ENCODE data around the genes ANKRD36C and NEURL3.

DNA sequence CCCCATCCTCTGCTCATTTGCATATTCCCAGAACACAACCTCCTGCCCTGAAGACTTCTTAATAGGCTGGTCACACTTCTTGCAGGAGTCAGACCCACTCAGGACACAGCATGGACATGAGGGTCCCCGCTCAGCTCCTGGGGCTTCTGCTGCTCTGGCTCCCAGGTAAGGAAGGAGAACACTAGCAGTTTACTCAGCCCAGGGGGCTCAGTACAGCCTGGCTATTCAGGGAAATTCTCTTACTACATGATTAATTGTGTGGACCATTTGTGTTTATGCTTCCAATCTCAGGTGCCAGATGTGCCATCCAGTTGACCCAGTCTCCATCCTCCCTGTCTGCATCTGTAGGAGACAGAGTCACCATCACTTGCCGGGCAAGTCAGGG lies 1462.5 kb downstream of the RPIA start:
- RRBS = no CpG with 5 or more reads among the region's 2 CpGs

DNA sequence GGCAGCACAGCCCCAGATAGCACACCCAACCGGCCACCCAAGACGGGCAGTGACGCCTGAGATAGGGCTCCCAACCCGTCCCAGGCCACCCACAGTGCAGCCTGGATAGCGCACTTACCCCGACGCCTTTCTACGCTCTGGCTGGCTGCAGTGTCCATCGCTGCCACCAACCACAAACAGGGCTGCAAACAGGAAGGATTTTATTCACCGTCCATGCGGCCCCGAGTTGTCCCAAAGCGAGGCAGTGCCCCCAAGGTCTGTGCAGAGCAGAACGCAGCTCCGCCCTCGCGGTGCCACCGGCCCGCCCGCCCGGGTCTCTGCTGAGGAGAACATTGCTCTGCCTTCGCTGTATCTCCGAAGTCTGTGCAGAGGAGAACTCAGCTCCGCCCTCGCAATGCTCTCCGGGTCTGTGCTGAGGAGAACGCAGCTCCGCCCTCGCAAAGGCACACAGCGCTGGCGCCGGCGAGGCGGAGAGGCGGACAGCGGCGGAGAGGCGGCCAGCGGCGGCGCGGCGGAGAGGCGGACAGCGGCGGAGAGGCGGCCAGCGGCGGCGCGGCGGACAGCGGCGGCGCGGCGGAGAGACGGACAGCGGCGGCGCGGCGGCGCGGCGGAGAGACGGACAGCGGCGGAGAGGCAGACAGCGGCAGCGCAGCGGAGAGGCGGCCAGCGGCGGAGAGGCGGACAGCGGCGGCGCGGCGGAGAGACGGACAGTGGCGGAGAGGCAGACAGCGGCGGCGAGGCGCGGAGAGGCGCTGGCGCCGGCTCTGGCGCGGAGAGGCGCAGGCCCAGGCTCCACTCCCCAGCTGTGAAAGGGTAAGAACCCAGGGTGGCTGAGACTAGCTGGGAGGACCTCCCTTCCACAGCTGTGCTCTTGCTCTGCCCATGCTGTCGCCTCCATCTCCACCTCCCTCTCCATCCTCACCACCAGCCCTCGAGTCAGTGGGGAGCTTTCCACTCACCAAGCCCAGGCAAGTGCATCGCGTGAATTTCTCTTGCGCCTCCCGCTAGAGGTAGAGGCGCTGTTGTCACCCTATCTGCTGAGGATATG lies 2879.7 kb downstream of the RPIA start:
- RRBS = no CpG with 5 or more reads among the region's 101 CpGs

DNA sequence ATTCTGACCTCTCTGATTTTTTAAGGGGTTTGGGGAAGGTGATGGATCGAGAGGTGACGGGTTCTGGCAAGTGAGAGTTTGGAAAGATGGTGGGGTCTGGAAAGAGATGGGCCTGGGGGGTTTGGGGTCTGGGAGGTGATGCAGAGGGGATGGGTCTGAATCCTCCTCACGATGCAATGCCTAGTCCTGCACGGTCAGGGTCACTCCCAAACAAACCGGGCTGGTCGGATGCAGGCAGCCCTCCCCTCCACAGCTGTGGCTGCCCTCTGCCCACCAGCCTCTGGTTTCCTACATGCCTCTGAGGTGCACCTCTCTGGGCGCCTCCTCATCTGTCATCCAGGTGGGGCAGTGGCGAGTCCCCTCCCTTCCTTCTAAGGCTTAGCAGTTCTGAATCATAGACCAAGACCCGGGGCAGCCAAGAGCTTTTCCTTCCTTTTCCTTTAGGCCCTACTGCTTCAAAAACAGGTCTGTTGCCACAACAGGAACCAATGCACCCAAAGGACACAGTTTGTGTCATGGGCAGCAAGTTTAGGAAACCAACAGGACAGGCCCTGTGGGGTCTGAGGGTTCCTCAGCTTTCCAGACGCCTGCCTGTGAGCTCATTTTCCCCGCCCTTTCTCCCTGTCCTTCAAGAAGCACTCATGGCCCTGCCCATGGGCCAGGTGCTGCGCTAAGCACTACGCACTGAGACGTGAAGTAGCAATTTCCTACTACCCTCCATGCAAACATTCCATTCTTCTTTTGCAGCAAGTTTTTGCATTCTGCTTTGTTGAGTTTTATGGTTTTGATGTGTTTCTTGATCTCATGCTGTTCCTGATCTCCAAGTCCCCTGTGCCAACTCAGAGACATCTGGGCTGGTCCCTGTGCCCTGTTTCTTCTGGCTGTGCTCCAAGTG lies 6.5 kb upstream of the MAL start:
- RRBS = no CpG with 5 or more reads among the region's 14 CpGs

DNA sequence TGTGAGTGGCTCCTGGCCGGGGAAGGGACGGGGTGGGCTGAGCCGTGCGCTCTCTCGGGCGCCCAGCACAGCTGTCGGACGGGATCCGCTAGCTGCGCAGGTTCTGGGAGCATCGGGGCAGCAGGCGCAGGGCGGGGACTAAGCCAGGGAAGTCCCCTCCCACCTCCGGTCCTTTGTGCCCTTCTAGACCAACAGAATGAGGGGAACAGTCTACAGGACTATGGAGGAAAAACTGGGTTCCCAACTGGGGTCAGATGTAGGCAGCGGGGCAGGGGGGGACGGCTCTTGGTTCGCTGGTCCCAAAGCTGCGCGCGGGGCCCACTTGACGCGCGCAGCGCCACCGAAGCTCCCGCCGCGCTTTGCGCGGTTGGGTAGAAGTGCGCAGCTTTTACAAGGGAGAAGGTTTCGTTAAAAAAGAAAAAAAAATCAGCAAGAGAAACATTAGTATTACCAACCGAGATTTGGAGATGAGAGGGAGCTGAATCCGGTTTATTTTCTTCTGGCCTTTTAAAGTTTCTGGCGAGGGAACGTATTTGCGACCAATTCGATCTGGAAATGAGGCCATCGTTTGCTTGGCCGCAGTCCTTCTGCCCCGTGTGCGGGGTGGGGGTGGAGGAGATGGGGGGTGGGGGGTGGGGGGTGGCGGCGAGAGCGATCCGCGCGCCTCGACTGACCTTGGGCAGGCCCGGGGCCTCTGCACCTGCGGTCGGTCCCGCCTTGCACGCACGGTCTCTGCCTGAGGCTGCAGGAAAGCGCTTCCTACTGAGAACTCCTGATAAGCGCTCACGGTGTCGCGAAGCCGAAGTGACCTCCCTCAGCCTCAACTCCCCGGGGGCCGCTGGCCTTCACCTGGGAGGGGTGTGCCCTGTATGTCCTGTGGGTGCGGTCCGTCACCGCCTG lies 627 bp downstream of the MAL start:
- RRBS = 7% methylated on average over 5 of the region's 66 CpGs

DNA sequence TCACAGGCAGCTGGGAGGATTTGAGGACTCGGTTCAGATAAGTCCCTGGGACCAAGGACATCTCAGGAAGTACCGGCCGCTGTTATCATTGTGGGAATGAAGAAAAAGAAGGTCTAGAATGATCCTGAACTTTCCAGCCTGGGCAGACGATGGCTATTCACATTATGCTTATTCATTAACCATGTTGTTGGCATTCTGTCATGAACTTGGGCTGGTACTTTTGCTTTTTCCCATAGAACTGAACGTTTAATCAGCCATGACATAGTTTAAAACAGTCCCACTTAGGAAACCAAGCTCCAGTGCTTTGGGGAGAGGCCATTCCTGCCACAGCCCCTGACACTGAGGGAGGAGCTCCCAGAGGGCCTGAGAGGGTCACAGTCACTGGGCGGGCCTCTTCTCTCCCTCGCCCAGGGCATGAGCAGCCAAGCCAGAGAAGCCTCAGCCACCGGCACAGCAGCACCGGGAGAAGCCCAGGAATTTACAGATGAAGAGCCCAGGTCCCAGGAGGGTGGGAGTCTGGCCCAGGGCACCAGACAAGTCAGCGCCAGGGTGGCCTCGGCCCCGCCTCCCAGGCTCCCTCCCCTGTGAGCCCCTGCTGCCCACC lies 33.5 kb downstream of the MAL start:
- RRBS = no CpG with 5 or more reads among the region's 12 CpGs

DNA sequence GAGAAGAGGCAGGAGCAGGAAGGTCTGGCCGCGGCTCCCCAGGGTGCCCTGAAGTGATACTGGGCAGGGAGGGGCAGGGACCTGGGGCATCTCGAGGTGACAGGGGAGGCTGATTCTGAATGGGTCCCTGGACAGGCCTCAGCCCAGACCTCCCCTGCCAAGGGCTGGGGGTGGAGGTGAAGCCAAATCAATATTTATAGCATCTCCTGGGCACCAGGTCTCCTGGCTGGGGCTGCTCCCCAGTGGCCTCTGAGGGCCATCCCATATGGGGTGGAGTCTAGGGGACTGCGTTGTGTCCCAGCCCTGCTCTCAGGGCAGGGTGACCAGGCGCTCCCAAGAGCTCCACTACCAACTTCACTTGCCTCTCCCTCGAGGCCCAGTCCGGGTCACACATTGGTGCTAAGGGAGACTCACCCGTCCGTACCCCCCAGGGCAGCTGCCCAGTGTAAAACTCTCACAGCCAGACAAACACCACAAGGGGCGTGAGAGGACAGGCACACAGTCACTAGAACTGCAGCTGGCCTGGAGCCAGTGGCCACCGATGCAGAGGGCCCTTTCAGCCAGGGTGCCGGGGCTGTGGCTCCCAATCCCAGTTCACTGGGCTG lies 33.1 kb downstream of the KCNIP3 start:
- RRBS = no CpG with 5 or more reads among the region's 12 CpGs

GRCh38 chr2:95817593-95818096 lies 174.0 kb downstream of the ANKRD36C start:
- RRBS = no CpG with 5 or more reads among the region's 2 CpGs

GRCh38 chr2:95991320-95992388 lies at the start of gene ANKRD36C:
ANKRD36C (minus strand) TSS chr2:95991824.
- RRBS = no CpG with 5 or more reads among the region's 86 CpGs

DNA sequence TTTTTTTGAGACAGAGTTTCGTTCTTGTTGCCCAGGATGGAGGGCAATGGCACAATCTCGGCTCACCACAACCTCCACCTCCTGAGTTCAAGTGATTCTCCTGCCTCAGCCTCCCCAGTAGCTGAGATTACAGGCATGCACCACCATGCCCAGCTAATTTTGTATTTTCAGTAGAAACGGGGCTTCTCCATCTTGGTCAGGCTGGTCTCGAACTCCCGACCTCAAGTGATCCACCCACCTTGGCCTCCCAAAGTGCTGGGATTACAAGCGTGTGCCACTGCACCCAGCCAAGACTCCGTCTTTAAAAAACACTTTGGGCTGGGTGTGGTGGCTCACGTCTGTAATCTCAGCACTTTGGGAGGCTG lies 20.4 kb downstream of the STARD7 start:
- RRBS = no CpG with 5 or more reads among the region's 8 CpGs

DNA sequence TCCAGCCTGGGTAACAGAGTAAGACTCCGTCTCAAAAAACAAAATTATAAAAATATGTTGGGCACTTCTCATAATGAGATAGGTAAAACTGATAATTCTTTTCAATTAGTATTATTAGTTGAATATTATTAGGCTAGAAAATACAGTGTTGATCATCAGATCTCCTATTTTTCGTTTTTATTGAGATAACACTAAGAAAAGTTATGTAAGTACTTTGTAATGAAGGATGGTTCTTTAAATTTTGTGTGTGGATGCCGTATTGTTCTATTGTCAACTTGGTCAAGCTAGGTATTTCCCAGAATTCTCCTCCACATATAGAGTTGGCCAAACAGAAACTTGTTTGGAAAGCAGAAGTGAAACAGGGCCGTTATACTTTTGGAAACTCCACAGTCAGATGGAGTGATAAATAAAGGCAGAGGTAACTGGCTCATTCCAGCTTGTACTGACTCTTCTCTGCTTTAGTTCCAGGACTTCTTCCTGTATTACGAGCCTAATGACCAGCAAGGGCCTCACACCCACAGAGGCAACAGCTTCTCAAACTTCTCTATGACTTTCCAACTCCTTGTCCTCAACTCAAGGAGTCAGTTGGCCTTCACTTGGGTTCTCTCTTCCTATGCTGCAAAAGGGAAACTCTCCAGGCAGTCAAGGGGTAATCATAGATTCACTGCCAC lies 16.4 kb upstream of the STARD7 start:
- RRBS = no CpG with 5 or more reads among the region's 5 CpGs

DNA sequence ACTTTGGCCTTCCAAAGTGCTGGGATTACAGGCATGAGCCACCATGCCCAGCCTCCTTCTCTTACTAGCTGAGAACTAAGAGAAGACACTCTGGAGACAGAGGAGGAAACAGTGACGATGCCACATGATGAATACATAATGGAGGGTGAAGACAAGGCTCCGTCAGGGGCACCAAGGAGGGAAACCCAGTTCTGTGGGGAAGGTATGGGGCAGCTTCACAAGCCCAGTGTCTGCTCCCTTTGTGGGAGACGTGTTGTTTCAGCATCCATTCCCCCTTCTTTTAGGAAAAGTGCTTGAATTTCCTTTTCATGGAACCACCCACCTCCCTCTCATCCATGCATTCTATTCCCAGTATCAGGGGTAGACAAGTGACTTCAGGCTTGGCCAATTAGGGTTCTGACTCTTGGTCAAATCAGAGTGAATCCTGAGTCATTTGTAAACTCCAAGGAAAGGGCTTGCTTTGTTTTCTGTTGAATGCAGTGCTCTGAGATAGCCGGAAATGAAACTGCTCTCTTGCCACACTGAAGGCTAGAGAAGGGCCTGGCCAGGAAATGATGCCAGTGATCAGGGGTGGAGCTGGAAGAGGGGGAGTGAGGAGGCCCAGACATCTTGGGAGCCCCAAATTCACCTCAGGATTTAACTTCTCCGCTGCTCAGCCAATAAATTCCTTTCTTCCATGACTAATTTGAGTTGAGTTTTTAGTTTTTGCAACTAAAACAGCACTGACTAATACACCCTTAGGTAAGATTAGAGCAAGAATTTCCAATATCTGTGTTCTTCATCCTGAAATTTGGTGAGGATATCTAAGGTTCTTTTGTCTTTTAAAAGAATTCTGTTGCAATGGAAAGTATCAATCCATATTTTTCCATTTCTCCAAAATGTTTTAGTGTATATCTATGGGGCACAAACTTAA lies 23.6 kb downstream of the TMEM127 start:
- RRBS = no CpG with 5 or more reads among the region's 5 CpGs

GRCh38 chr2:96259557-96260175 lies 6.1 kb downstream of the TMEM127 start:
- RRBS = no CpG with 5 or more reads among the region's 8 CpGs

DNA sequence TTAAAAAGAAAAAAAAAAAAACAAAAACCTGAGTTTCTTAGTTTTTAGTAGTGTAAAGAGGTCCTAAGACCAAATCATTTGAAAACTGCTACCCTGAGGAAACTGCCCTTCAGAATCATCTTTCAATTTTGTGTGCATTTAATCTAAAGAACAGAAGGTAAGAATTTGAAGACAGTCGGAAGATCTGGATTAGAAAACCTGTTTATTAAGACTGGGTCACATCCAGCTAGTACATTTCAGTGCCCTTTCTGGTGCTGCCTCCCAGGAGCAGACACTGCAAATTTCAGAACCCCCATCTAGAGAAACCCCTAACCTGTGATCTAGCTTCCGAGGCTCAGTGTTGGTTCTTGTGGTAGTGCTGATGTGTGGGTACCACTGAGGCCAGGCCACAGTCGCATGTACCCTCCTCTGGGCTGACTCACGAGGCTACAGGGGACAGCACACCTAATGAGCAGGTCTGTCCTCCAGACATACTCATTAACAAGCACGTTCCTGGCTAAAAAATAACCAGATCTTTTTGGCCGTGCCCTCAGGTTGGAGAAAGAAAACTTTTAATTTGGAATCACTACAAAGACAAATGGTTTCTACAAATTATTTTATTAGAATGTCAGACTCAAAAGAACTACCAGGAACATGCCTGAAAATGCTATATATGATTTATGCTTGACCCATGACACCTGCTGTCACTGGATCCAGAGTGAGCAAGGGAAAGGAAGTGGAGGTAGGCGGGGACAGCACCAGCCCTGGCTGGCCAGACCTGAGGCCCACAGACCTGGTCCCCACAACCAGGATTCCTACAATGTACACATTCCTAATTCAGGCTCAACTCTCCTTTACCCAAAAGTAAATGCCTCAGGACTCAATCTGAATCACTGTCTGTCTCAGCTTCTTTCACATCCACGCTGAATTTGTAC lies 8.4 kb downstream of the CIAO1 start:
- RRBS = no CpG with 5 or more reads among the region's 8 CpGs

DNA sequence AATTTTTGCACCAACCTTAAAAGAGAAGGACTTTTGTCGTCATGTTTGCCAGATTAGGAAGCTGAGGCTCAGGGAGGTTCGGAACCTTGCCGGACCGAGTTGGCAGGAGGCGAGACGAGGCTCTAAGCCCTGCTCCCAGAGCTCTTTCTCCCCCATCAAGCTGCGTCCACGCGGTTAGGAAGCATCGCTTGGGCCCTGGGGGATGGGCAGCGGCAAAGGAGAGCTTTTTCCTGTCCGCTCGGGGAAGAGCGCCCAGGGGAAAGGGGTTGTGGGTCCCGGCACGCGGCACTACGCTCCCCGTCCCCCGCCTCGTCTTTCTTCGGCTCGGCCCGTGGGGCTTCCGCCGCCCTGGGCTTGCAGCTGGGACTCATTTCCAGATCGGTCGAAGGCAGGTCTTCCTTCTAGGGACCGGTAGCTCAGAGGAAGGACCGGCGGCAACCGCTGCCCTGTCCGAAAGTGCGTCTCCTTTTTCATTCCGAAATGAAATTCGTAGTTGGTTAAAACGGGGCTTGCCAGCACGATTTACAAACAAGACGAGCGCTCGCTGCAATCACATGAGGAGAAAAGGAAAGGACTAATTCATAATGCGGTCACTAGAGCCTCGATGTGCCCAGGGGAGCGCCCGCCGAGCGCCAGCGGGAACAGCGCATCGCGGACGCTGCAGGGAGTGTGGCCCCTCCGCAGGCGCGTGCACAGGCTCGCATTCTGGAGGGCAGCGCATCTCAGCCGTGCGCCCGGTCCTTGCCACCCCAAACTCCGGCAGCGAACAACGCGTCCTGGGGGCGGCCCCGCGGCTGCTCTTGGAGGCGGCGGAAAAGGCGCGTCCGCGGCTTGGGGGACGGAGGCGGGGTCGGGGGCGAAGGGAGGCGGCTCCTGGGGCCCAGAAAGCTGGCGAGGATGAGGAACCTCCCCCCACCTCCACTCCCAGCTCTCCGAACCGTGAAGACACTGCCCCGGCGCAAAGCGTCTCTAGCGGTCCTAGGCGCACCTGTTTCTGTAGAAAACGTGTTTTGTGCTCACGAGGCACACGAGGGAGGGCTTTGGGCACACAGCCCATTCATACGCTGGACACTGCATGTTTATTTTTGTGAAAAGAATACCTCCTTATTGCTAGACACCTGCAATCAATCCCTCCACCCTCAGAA lies 3.6 kb upstream of the ITPRIPL1 start:
- RRBS = no CpG with 5 or more reads among the region's 90 CpGs

GRCh38 chr2:96505045-96505924 lies at the start of gene NEURL3:
NEURL3 (minus strand) TSS chr2:96505357.
- RRBS = no CpG with 5 or more reads among the region's 10 CpGs

GRCh38 chr2:96665082-96665611 lies 22.6 kb downstream of the FER1L5 start:
- RRBS = no CpG with 5 or more reads among the region's 3 CpGs

DNA sequence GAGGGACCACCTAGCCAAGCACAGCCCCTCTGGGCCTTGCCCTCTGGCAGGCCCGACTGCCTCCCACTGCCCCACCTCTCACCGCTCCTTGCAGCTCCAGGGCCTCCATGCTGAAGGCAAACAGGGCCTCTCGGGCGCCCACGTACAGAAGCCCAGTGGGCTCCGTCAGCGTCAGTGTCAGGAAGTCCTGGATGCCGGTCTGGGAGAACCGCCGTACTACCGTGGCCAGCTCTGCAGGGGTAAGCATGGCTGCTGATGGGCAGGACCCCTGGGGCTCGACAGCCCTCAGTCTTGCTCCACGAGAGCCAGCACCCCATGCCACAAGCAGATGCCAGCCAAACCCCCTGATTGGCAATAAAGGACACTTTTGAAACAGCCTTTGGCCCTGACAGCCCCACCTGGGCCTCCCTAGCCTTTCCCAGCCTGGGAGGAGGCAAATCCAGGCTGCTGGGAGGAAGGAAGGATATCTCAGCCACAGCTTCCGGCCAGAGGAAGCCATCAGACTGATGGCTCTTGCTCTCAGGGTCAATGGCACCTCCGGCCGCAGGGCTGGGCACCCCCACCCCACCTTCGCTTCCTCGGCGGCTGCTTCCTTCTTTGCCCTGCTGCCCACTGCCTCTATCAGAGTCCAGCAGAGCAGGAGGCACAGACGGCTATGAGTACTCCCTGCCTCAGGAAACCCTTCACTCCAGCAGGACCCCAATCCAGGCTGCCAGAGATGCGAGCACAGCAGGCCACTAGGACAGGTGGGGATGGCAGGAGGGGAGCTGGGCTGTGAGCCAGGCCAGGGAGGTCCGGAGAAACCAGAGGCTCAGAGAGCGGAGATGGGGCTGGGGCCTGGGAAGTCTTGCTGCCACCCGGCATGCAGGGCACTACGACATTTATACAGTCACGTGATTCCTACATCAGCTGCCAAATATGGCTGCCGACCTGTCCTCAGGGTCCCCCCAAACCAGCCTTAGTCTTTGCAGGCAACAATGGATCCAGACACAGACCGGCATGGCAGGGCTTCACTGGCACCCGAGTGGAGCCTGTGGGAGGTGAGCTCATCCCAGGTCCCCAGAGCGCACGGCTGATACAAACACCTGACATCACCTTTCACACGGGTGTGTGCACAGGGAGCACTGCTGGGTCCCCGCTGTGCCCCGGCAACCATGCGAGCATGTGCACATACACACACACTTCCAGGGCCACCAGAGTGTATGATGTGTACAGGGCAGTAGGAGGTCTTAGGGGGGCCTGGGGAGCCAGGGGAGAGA lies 3.2 kb downstream of the SEMA4C start:
- RRBS = 56% methylated on average over 5 of the region's 35 CpGs

- RRBS = no CpG with 5 or more reads among the region's 10 CpGs
Measured at GRCh38 chr2:96891486-96892097, 21.7 kb upstream of the SEMA4C start.

DNA sequence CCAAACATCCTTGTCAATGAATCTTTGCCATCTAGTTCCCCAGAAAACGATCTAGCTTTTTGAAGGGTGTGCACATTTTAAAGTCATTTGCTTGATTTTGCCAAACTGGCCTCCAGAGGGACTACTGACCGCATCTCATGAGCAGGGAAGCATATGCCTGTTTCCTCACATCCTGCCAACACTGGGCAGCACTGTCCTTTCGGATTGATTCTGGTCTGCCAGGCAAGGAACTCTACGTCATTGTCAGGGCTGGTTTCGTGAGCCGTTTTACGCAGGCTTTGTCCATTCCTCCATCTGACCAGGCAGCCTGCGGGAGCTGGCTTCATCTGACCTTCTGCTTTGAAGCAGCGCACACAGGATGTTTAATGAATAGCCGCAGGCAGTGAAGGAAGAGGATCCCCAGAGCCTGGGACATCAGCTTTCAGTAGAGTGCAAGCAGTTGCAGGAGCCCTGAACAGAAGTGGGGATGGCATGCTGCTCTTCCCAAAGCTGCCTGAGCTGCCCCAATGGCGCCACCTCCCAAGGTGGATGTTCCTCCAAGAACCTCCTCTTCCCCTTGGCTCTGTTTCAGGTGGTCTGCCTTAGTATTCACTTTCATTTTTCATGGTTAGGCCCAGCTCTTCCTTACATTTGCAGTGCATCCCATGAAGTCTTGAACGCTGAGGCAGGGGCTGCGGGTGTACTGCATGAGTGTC lies 46.4 kb upstream of the SEMA4C start:
- RRBS = no CpG with 5 or more reads among the region's 13 CpGs

DNA sequence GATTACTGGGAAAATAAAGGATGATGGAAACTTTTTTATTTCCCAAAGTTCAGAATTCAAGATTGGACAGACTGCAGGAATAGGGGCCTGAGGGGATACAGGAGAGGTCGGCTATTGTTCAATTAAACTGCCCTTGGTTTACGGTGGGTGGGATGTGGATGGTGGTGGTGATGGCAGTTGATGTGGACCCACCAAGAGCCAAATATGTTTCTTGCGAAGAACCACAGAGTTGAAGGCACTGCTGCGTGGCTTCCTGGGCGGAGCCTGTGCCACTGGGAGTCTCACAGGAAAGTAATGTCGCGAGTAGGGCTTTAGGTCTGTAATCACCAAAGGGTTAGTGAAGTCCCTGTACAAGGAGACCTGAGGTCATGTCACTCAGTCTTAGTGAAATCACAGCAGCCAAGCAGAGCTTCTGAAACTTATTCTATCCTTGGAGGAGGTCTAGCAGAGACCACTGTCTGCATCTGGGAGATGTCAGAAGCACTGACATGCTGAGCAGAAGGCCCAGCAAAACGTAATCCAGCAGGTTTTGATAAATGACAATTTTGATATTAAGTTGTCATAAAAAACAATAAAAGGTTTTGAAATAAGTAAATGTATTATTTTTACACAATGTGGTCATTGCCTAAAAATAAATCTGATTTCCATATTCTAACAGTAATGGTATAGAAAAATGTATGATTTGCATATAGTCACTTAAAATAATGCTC lies 46.1 kb downstream of the FAHD2B start:
- RRBS = no CpG with 5 or more reads among the region's 8 CpGs

Measured in HGPS cell (cell line).